Cardiac fibroblast (primary cell): ENCODE measurements around a stretch of chr10.

DNA sequence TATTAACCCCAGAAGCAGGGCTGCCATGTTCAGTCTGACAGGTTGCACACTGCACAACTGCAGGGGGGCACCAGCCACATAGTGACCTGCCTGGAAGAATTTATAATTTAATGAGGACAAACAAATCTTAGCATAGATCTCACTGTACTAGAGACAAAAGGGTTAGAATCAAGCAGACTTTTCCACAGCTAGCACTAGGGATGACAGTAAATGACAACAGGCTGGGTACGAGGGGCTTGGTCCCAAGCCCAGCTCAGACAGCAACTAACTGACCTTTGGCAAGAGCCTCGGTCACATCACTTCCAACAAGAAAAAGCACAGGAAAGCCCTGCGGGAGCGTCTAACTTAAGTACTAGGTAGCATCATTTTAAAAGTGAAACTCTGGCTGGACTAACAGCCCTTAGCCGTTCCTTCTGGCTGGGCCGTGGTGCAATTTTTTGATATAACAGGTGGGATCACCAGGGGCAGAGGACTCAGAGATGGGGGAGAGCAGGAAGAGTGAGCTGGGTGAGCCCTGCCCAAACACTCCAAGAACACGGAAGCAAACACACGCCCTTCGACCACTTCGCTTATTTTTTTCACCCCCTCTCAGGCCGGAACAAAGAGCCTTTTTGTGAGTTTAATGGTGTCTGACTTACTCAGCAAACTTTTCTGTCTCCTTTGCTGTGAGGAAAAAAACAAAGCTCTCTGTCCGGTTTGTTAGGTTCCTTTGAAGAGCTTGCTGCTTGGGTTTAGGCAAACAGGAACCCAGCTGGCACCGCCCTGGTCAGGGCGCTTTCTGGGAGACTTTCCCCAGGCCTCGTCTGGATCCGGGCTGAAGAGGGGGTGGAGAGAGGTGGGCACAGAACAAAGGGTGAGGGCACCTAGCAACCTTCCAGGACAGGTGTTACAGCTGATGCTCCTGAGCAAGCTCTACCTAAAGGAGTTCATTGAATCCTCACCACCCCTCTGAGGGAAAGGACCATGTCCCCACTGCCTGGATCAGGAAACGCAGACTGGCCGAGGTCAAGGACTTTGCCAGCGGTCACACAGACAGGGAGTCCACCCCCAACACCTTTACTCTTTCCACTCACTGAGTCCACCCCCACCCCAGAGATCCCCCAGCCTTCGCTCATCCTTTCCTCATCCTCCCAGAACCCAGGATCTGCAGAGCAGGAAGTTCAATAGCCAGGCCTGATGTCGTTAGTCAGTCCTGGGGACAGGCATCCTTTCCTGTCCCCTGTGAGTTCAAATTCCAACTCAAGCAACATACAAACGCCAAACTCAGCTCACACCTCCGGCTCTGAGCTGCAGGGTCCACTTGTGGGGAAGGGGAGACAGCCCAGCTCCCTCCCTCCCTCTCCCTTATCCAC, 23.3 kb downstream of the CALML3 start:
- RRBS: 0% methylated on average over 1 of the region's 23 CpGs

GRCh38 chr10:5549575-5550116, 24.9 kb downstream of the CALML3 start:
- RRBS: no CpG with 5 or more reads among the region's 10 CpGs

DNA sequence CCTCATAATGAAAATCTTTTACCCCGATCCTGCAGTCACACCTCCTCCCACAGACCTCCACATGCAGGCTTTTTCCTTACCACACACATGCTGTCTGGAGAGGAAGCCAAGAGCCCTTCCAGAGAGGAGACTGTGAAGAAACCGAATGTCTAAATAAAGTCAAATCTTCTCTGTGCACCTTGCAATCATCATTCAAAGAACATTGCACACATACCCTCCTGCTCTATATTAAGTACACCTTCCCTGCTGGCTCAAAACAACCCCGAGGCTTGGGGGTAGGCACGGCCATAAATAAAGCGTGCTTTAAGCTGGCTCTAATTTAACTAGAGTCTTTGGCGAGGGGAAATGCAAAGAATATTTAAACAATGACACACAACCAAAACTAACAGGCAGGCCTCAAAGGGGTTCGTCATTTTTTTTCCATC, 34.9 kb downstream of the CALML3 start:
- RRBS: no CpG with 5 or more reads among the region's 7 CpGs

GRCh38 chr10:5620091-5620744, 46.2 kb downstream of the ASB13 start:
- RRBS: 80% methylated on average over 5 of the region's 16 CpGs

GRCh38 chr10:5628011-5628870, 38.2 kb downstream of the ASB13 start:
- RRBS: no CpG with 5 or more reads among the region's 17 CpGs

DNA sequence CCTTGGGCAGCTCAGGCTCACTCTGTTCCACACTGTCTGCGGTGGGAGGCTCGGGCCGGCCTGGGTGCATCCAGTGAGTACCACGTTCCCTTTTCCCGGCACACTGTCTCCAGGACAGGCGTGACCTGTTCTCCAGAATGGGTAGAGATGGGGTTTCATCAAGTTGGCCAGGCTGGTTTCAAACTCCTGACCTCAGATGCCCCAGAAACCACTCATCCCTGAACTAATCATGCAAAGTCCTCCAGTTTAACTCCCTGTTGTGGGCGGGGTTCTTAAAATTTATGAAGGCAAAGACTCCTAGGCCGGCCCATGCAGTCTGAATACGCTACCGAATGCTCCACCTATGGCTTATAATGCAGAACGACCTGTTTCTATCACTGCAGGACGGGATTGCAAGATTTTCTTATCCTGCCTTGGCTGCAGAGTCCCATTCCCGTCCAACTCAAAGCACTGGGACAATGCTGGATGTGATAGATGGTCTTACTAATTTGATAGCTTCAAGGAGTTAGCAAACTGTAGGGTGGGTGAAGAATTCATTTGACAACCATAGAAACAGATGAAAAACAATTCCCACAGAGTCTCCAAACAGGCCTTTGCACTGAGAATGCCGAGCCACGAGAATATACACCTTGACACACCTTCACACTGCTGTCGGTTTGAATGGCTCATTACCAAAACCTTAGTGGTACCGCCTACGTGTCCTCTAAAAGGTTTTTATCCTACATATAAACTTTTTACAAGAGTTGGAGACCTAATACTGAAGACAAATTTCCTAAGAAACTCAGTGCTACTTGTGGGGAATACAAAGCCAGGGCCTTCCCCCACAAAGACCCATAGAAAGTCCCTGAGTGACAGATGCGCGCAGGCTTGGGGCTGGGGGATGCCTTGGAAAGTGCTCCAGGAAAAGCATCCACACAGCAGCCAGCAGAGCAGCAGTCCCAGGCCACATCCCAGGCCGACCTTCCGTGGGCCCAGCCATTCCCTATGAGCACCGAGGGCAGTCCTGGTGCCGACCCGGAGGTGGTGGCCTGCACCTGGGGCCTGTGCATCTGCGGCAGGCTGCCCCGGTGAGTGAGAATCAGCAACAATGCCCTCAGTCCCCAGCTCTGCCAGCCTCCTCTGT, 26.8 kb downstream of the ASB13 start:
- RRBS: 97% methylated on average over 3 of the region's 27 CpGs

DNA sequence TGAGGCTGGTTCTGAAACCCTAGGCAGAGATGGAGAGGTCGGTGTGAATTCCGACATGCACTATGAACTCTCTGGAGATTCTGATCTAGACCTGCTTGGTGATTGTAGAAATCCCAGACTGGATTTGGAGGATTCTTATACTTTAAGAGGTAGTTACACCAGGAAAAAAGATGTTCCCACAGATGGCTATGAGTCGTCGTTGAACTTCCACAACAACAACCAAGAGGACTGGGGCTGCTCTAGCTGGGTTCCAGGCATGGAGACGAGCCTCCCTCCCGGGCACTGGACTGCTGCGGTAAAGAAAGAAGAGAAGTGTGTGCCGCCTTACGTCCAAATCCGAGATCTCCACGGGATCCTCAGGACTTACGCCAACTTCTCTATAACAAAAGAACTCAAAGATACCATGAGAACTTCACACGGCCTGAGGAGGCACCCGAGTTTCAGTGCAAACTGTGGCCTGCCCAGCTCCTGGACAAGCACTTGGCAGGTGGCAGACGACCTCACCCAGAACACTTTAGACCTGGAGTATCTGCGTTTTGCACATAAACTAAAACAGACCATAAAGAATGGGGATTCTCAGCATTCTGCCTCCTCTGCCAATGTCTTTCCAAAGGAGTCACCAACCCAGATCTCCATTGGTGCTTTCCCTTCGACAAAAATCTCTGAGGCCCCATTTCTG, 64.3 kb downstream of the GDI2 start:
- RRBS: no CpG with 5 or more reads among the region's 17 CpGs

GRCh38 chr10:5785088-5785362, 28.2 kb downstream of the GDI2 start:
- RRBS: no CpG with 5 or more reads among the region's 2 CpGs

DNA sequence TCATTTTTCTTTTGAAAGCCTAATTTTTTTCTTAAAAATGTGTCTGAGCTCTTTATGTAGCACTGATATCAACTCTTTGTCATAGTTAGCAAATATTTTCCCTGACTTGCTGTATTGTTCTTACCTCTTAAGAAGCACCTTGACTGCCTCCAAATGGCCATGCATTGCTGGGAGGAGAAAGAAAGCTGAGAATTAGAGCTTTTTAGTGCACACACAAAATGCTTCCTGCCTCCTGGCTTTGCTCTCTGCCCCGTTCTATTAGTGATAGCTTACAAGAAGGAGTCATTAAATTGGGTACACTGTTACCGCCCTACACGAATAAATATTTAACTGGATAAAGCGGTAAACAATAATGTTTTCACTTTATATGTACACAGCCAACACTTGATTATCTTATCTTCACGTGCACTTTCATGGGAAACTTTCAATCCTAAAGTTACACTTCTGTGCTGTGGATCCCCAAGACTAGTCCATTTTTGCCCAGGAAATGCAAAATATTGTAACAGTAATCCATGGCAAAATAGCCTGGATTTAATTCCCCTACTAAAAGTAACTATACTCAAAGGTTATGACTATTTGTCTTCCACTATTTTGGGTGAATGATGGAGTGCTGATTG, 4.0 kb downstream of the ANKRD16 start:
- RRBS: no CpG with 5 or more reads among the region's 5 CpGs

- RRBS: no CpG with 5 or more reads among the region's 4 CpGs
These were observed 37.2 kb downstream of the FBH1 start for GRCh38 chr10:5927329-5927562.

- RRBS: no CpG with 5 or more reads among the region's 11 CpGs
These were observed 5.2 kb upstream of the RBM17 start for GRCh38 chr10:6083563-6084062.

DNA sequence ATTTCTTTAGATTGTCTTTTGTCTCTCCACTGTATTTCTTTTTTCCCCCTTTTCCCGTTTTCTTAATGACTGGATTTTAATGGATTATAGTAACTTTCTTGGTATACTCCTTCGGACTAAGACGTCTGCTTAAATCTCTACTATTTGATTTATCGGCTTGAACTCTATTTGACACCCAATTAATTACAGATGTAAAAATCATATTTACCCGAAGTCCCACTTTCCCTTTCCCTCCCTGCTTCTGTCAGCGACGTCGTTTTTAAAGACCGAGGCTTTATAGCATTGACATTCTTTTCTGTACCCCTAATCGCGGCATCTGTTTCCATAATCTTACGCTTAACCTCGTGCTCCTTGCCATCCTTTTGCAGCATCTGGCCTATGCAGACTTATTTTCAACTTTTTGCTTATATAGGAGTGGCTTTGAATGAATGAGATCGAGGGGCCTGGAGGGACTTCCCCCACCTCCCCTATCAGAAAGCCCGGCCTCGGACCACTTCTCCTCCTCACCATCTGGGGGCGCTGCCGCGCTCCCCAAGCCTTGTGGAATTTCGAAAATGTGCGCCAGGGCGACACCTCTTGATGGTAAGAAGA, 432 bp upstream of the RBM17 start:
- RRBS: no CpG with 5 or more reads among the region's 22 CpGs

- RRBS: no CpG with 5 or more reads among the region's 3 CpGs
These were observed 11.3 kb downstream of the RBM17 start for GRCh38 chr10:6100124-6100562.

GRCh38 chr10:6143135-6143499, 54.3 kb downstream of the RBM17 start:
- RRBS: no CpG with 5 or more reads among the region's 12 CpGs

DNA sequence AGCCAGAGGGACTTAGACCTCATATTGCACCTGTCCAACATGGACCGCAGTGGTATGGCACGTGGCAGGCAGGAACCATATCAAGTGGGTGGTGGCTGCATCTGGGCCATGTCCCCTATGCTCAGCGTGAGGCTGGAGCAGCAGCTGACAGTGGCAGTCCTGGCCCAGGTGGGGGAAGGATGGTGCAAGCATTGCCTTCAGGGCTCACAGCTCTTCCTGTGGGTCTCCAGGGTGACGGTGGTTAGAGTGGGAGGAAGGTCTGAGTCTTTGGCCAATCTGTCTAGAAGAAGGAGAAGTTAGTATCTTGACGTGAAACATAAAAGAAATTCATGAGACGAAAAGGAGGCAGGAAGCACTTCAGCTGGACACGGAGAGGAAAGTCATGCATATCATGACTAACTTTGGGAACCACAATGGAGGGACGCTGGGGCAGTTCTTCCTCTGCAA, 54.4 kb upstream of the PFKFB3 start:
- RRBS: no CpG with 5 or more reads among the region's 8 CpGs

GRCh38 chr10:6171598-6172719, 30.8 kb upstream of the PFKFB3 start:
- RRBS: no CpG with 5 or more reads among the region's 28 CpGs

DNA sequence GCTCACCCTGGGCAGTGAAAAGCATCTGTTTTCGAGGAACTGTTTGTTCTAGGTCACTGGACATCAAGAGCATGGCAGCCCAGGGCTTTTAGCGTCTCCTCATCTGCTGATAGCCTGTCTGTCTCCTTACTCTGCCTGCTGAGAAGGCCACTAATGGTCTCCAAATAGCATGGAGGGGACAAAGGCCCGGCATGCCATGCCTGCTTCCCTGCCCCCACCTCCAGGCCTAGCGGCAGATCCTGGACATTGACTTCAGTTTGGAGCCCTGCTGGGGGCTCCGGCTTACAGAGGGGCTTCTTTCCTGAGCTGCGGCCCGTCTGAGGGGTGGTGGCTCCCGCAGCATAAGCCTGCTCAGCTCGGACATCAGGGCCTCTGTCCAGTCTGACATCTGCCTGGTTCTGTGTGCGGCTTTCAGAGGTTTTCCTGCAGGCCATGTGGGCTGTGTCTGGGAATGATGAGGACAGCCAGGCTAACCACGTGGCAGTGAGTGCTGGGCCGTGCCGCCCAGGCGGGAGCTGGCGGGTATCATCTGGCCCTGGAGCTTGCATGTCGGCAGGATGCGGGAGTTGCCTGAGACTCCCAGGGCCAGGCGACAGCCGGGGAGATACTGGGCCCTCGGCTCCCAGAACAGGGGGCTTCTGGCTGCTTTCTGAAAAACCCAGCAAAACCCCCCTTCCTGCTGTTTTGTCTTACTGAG, 9.1 kb downstream of the PFKFB3 start:
- RRBS: 13% methylated on average over 2 of the region's 20 CpGs

GRCh38 chr10:6270224-6270906, 67.6 kb downstream of the PFKFB3 start:
- RRBS: 95% methylated on average over 1 of the region's 12 CpGs

GRCh38 chr10:6274996-6275828, 72.5 kb downstream of the PFKFB3 start:
- RRBS: no CpG with 5 or more reads among the region's 26 CpGs

DNA sequence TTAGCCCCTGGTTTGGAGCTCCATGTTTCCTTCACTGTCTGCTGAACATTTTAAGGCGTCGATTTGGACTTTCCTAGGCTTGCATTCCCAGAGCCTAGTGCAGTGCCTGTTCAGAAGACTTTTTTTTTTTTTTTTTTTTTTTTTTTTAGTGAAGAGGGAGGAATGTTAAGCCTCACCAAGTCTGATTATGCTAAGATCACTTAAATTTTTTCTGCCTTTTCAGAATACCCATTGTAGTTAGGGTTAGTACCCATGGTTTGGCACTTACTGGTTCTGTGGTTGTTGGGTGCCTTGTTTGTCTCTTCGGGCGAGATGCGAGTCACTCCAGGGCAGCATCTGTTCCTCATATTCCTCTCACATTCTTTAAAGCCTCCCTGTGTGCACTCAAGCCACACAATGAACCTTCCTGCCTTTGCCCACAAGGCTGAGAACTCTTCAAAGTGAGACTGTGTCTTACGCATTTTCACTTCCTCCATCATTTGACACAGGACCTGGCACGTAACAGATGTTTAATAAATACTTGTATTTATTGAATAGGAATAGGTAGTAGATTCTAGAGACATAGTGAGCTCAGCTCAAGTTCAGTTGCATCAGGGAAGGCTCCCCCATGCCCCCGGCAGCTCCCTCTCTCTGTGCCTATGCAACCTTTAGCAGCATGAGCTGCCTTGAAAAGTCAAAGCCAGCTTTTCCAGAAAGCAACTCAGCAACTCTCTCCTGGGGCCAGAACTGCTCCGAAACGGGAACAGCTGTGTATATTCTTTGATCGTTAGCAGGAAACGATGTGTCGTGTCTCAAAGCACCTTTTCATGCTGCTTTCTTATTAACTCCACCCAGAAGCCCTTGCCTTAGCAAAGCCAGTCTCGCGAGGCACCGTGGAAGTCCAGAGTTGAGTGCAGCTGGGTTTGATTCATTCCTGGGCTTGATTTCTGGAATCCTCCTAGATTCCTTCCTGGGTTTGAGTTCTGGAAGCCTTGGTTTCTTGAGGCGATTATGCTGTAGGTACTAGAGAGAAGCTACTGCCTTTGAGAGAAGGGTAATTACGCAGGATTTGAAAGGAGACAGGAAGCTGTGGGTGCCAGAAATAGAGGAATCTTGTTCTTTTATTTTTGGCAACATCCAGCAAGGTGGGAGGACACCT, 97.5 kb downstream of the PFKFB3 start:
- RRBS: no CpG with 5 or more reads among the region's 18 CpGs